Natural killer cell (primary cell): ENCODE measurements around a stretch of chr10.

GRCh38 chr10:110679629-110680212 is 35.6 kb downstream of the RBM20 start:
- PRO-cap, result no peak

GRCh38 chr10:110680865-110681477 is 36.8 kb downstream of the RBM20 start:
- PRO-cap, result no peak

DNA sequence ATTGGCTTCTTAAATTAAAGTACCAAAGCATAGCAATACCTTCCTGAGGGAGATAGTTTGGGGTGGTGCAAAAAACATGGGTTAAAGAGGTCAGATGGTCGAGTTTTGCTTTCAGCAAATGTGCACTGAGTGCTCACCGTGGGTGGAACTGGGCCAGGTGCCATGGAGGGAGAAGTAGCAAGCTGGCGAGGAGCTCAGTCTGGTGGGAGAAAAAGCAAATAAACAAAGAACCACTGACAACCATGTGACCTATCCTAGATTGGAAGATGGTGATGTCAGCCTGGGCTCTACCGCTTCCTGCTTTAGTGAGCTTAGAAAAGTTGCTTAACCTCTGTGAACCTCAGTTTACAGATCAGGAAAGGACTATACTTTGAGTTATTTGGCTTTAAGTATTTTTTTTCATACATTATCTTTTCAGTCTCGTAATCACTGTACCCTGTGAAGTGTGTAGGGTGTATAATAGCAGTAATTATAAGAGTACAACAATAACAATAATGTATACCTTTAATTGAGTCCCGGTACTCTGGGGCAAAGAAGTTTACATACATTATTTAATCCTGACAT is 69.1 kb upstream of the PDCD4 start:
- PRO-cap, result no peak

DNA sequence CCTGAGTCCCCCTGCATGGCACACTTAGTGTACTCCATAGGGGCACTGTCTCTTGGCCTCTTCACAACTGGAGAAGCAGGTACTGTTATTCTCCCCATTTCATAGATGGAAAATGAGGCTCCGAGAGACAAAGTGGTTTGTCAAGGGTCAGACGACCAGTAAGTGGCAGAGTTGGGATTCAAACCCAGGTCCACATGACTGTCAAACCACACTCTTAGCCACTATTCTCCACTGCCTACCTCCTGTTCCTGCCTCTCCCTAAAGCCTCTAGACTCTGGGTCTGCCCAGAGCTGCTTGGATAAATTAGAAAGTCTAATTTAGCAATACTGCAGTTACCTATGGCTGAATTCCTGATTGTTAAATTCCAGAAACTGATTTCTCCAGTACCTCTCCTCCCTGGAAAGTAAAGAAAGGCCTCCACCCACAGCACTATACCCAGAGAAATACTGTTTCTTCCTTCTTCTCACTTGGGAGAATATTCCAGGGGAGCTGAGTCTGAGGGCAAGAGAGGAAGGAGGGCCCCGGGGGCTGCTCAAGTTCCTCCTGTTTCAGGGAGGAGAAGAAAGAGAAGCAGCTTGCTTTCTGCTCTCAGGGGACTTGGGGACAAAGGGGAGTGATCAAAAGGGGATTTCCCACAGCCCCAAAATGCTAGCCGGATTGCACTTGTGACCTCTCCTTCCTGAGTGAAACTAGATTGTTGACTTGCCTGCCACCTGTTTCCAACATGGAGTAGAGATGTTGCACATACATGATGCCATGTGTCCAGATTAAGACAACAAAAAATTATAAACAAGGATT is 28.9 kb upstream of the PDCD4 start:
- PRO-cap, result no peak

GRCh38 chr10:110859693-110860327 is 11.9 kb upstream of the PDCD4 start:
- PRO-cap, result no peak

- PRO-cap, result no peak
Measured at GRCh38 chr10:110865237-110866141, 6.2 kb upstream of the PDCD4 start.

- PRO-cap, result no peak
Measured at GRCh38 chr10:110989969-110990524, 70.6 kb downstream of the SHOC2 start.

DNA sequence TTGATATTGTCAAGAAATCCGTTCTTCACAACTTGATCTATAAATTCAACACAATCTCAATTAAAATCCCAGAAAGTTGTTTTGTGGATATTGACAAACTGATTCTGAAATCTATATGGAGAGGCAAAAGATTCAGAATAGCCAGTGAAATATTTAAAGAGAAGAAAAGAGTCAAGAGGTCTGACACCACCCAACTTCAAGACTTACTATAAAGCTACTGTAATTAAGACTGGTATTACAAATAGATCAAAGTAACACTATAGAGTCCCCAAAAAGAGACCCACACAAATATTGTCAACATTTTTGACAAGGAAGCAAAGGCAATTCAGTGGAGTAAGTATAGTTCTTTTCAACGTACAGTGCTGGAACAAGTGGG is 52.3 kb upstream of the ADRA2A start:
- PRO-cap, result no peak

GRCh38 chr10:112168133-112168678 is 15.4 kb downstream of the GPAM start:
- PRO-cap, result no peak

GRCh38 chr10:112183229-112183450 is 425 bp downstream of the GPAM start:
- PRO-cap, result no peak

- PRO-cap, result no peak
Measured at GRCh38 chr10:112266032-112266313, 17.2 kb upstream of the TECTB start.

DNA sequence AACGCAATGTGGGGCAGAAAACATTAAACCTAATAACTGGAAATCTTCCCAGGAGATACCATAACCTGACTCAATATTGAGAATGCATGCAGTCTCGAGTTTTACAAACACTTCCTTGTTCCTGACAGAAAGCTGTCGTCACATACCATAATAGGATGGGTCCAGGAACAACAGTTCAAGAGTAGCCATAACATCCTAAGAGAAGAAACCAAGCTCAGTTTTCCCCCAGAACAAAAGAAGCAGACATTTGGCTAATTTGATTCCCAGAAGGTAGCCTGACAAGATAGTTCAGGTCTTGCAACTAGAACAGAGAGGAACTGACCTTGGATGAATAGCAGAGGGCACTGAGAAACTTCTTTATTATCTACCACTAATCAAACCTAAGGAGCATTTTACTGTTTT is 38.7 kb upstream of the ACSL5 start:
- PRO-cap, result no peak

- PRO-cap, result no peak
Measured at GRCh38 chr10:112445156-112445641, 1.5 kb downstream of the ZDHHC6 start.

DNA sequence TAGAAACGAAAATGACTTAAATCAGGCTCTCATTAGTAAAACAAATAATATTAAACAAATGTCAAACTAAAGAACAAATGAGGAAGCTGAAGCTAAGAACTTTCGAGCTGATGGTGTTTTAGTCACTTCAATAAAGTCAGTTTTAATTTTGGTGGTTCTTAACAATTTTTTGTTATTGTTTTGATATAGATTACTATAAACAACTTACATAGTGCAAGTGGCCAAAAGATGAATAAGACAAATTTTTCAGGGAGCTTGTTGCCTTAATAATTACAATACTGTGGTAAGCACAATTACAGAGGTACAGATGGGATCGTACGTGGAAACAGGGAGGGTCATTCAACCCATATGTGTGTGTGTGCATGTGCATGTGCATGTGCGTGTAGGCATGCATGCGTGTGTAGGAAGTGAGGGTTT is 33.2 kb downstream of the VTI1A start:
- PRO-cap, result no peak

- PRO-cap, result no peak
Measured at GRCh38 chr10:112839792-112840479, 110.1 kb upstream of the TCF7L2 start.

GRCh38 chr10:112914578-112914948 is 35.5 kb upstream of the TCF7L2 start:
- PRO-cap, result no peak

DNA sequence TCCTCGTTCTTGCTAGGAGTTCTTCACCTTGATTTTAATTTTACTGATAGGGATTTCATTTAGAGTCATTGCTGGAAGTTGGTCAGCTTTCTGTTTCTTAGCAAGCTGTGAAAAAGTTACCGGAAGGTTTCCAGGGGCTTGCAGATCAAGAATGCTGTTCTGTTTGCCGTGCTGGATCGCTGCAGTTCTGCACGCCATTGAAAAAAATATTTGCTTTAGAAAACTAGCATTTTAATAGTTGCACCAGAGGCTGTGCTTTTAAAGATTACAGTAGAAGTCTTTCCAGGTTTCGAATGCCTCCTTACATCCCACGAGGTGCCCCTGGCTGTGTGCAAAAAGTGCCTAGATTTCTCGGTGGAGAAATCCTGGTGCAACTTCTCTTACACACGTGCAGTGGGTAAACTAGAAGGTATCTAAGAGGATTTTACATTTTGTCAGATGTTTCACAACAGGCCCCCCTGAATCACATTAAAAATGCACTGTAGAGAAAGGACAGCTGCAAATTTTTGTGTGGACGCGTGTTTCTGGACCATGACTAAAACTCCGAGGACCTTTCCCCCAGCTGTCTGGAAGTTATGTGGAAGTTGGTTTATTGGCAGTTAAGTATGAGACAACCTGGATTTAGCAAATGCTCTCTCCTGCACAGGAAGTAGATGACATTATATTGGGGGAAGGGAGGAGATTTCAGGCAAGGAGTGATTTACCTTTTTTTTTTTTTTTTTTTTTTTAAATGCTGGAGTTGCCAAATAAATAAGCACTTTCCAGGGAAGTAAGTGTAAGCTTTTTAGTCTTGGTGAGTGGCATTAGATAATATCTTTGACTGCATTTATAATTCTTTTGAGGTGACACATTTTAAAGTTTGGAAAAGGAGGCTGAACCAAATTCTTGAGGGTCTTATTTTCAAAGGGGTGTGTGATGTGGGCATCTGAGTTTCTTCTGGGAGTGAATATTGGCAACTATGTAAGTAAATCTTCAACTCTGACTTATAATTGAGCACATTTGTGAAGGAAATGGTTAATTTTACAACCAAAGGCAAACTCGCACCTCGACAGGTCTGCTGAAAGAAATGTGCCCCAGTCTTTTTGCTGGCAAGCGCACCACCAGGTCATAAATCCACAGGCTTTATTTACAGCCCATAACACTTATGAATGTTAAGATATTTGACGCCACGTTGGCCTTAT is 6.0 kb downstream of the TCF7L2 start:
- PRO-cap, result no peak

DNA sequence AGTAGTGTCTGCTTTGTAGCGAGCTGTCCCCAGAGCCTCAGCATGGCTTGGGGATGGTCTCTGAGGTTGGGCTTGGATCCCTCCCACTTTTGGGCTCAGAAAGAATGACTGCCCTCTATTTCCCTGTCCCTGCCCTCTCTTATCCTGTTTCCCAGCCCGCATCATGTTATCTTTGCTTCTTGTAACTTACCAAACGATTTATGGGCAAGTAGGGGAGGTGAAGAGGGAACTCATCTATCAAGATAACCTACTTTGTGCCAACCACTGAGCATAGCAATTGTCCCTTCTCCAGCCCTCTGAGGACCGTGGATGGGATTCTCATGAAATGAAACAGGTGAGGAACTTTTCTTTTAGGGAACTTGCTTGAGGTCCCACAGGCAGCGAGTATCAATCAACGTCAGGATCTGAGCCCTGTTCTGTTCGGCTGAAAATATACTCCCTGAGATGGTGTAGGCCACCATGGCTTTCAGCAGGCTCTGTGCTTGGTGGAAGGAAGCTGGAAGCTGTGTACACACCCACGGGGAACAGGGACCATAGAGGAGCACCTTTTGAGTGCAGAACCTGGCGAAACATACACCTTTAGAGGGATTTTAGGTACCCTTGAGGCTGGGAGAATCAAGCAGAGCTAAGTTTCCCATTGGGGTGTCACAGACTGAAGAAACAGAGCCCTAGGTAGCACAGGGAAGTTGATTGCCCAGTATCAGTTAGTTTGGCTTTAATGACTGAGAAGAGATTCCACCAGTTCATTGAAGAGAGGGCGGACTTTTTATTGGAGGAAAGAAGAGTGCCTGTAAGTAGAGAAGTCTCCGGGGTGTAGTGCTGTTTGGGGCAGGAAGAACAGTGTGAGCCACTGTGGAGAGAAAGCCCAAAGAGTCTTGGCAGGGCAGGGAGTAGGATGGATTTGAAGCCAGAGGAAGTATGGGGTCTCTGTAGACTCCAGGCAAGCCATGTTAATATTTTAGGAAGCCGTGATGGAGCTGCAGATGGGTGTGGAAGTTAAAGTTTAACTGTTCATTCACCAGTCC is 53.6 kb downstream of the TCF7L2 start:
- PRO-cap, result no peak

DNA sequence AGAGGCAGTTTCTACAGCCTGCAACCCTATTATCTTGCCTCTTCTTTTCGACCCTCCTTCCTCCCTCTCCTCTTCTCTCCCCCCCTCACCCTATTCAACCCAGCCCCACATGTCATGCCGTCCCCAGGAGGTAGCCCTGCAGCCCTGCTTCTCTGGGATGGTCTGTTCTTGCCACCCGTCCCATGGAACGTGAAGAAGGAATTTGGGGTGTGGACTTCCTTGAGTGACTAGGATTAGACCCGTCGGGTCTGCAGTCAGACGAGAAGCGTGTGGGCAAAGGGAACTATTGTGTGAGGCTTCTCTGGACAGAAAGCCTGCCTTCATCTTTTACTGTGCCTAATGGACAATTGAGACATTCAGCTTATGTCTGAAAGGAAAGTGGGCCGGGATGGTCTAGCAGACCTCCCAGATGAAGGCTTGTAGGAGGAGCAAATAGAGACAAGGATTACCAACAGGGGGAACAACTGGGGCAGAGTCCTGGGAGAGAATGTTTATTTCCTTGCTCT is 77.7 kb downstream of the TCF7L2 start:
- PRO-cap, result no peak

DNA sequence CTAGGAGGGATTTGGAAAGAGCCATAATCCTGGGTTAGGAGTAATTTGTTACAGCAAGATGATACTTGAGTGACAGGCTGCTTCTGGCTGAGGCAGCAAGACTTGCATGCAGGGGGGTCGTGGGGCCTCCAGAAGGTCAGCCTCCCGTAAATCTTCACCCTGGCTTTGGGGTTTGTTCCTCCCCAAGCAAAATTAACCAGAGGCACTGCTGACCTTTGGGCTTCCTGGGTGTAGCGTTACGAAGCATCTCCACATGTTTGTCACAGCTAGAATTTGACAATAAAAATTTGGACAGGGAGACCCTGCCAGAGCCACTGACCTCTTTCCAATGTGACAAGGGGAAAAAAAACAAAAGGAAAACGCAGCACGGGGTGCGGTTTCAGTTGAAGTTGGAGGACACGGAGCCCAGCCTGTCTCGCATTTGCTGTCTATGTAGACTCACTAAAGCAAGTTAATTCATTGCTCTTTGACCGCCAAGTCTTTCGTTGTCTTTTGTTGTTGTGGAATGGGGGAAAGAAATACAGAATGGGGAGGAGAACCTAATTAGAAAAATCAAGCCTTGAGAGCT is 78.2 kb downstream of the TCF7L2 start:
- PRO-cap, result no peak